Amniotic epithelial cell (primary cell): ENCODE measurements around a stretch of chr16.

DNA sequence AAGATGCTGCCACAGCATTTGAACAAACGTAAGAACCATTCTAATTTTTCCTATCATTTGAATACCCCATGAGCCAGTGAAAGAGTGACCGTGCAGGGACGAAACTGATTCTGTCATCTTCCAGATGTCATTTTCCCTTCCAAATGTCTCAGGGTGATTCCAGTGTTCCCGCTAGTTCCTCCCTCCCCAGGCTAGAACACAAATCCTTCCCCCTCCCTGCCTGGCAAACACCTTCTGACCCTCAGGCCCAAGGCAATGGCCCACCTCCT, 2.6 kb downstream of the MT2A start:
- RRBS, result no CpG with 5 or more reads among the region's 4 CpGs

DNA sequence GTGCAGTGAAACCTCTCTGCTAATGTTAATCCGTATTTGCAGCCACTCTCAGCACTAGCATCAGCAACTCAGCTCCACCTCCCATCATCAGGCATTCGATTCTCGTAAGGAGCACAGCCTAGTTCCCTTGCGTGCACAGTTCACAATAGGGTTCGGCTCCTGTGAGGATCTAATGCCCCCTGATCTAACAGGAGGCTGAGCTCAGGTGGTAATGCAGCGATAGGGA, 1.3 kb upstream of the HERPUD1 start:
- RRBS, result no CpG with 5 or more reads among the region's 6 CpGs

DNA sequence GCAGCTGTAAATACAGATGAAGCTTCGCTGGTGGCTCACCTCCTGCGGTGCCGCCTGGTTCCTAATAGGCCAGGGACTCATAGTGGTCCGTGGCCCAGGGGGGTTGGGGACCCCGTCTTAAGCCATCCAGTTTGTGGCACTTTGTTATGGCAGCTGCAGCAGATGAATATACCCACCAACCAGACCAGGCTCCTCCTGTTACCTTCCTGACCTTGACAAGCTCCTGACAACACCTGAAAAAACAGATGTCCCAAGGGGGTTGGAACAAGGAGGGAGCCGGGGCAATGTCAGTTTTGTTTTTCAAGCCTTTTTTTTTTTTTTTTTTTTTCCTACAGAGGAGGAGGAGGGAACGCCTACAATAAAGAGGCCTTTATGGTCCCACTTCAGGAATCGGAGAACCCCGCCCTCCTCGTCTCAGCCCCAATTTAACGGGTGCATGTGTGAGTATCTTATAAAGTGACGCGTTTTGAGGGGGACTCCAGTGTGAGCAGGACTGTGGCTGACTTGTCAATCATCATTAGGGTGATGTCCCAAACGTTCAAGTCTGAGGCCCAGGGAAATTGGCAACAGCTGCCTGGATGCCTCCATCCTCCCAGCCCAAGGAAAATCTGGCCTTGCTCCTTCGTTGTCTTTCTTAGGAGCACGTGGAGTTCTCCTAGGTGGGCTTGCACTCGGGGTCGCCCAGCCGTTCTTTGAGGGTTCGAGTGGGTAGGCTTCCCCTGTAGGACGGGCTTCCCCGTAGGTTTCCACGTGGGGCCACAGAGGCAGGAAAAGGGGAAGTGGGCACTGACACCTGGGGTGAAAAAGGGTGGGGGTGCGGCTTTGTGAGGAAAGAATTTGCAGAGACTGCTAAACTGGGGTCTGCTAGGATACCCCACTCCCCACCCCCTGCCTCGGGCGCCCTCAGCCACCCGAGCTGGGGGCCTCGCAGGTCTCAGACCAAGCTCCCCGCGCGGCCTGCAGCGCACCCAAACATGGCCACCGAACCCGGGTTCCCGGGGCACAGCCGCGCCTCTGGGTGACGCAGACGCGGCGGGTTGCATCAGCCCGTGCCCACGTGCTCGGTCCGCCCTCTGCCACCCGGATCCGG, 668 bp upstream of the HERPUD1 start:
- RRBS, result under 1% methylated on average over 11 of the region's 47 CpGs

DNA sequence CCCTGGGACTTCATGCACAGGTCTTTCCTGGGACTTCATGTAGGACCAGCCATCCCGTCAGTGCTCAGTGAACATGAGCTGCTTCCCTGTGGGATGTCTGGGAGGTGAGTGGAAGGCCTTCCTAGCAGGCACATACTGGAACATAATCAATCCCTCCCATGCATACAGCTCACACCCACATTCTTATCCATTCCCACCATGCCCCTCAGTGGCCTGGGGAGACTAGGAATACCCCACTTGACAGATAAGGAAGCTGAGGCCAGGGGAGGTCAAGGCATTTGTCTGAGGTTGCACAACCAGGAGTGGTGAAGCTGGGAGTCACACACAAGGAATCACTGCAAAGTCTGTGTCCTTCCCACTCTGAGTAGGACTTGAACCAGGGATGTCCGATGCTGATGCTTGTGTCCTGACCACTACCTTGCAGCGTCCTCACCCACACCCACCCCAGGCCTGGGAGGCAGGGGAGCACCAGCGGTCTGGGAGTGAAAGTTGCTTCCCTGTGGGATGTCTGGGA, 1.1 kb upstream of the NLRC5 start:
- RRBS, result no CpG with 5 or more reads among the region's 4 CpGs

GRCh38 chr16:57023387-57024056, 34.2 kb downstream of the NLRC5 start:
- RRBS, result 88% methylated on average over 2 of the region's 8 CpGs

DNA sequence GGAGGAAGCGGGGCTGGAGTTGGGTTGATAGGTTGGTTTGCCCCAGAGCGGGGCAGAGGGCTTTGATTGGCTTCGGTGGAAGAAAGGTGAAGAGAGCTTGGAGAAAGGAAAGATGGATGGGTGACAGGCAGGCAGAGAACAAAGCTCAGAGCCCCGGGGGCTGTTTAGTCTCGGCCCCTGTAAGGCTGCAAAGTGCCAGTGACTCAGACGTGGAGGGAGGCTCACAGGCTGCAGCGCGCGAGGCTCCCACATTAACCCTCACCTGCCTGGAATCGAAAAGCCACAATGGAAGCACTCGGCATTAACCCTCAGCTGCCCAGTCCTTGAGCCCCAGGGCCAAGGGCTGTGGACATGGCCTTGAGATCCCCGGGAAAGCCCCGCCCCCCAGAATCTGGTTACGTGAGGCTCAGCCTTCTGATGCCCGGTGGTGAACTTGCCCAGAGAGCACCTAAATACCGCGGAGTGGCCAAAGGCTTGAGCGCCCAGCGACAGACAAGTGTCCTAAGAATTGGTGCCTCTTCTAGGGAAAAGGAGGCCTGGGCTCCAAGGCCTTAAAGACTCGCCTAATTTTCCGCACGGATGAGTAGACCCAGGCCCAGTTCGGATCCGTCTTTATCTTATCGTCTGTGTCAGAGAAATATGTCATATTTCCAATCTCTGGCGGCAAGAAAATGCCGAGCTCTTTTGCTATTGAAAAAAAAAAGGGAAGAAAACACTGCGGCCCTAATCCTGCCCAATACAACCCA, 846 bp upstream of the CPNE2 start:
- RRBS, result 2% methylated on average over 4 of the region's 28 CpGs

GRCh38 chr16:57115236-57116447, 23.3 kb downstream of the CPNE2 start:
- RRBS, result no CpG with 5 or more reads among the region's 37 CpGs

- RRBS, result no CpG with 5 or more reads among the region's 4 CpGs
Measured at GRCh38 chr16:57132443-57133074, 40.2 kb downstream of the CPNE2 start.

- RRBS, result no CpG with 5 or more reads among the region's 5 CpGs
Measured at GRCh38 chr16:57137940-57138382, 45.6 kb downstream of the CPNE2 start.

GRCh38 chr16:57194497-57195079, 8.5 kb downstream of the RSPRY1 start:
- RRBS, result no CpG with 5 or more reads among the region's 1 CpG

DNA sequence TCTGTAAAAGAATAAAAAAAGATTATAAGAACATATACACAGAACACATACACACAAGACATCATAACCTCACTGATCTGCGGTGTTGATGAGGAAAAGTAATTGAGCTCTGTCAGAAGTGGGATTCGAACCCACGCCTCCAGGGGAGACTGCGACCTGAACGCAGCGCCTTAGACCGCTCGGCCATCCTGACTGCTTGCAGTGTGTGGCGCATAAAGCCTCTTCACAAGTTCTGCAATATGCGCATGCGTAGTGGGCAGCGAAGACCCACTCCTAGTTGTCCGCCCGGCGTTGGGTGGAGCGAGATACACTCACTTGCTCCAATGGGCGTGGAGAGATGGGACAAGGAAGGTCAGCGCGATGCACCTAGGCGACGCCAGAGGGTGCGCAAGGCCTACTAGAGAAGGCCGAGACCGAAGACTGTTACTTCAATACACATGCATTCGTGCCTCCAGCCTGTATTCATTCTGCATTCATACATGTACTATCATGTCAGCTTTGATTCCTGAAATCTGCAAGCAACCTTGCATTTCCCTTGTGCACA, 16.0 kb upstream of the PLLP start:
- RRBS, result no CpG with 5 or more reads among the region's 25 CpGs

GRCh38 chr16:57383417-57384332, 11.4 kb downstream of the CX3CL1 start:
- RRBS, result no CpG with 5 or more reads among the region's 8 CpGs

GRCh38 chr16:57408946-57409574, 4.5 kb downstream of the CCL17 start:
- RRBS, result no CpG with 5 or more reads among the region's 6 CpGs

DNA sequence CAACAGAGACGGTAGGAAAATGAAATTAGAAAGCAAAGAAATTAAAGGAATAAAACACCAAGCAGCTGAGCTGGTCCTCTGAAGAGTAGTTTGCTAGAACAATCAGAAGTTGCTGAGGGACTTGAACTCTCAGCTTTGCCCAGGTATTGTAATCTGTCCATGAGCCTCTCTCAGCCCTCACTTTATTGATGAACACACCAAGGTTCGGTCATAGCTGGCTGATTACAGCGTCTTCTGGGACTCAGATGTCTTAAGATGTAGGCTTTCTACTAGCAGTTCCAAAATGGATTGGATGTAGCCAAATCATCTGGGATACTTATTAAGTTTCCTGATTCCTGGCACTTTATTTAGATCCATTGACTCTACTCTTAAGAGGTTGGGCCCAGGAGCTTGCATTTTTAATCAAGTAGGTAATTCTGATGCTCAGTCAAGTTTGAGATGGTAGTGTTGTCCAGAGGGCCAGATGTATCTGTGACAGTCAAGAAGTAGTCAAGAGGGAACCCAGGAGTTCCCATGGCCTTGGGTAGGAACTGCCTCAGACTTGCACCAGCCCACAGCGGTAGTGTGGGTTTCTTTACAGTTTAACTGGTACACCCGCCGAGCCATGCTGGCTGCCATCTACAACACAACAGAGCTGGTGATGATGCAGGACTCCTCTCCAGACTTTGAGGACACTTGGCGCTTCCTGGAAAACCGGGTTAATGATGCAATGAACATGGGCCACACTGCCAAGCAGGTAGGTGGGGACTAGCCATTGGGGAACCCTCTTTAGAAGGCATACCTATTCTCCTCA, 3.3 kb upstream of the POLR2C start:
- RRBS, result no CpG with 5 or more reads among the region's 8 CpGs

DNA sequence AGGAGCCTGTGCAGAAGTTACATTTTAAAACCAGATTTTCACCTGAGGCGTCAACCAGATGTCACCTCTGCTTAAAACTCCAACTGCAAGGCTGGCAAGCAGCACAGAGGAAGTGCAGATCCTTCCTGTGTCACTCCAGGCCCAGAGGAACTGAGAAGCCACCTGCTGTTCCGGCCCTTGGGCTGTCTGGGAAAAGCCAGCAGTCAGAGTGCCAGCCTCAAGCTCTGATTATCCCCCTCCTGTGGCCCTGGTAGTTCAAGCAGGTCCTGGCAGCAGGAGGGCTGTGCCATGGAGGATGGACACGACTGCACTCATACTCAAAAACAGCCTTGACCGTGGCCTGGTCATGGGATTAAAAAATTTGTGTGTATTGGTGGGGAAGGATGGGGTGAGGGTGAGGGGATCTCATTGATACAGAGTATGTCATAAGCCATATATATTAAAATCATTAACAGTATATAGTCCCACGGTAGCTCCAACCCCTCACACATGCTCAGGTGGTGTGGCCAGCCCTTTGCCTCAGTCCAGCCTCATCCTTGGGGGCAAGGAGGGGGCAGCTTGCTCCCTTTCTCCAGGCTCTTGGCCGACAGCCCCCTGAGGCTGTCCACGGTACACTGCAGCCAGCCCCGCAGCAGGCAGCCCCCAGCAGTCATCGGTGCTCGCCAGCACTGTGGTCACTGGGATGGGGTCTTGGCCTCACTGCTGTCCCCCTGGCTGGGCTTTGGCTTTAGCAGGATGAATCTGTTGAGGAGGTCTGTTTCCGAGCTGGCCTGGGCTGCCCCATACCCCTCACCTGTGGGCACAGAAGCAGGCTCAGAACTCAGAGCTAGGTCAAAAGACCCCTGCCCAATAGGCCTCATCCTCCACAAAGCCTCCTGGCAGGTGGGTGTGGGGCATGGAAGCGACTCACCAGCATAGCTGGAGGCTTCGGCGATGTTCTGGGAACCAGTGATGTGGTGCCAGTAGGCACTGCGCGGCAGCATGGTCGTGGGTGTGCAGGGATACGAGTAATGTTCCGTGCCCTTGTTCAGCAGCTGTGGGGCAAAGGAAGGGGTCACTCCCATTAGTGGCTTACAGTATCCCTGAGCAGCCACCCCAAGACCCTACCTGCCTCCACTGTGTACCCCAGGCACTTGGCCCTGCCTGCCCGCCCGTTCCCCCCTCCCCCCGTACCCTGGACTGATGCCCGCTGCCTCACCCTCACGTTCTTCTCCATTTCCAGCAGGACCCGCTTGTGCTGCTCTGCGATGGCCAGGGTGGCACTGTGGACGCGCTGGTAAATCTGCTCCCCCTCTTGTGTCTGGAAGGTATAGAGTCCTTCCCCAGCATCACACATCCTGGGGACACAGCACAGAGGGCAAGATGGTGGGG, 10.7 kb downstream of the POLR2C start:
- RRBS, result no CpG with 5 or more reads among the region's 28 CpGs

GRCh38 chr16:57627368-57627940, 976 bp upstream of the ADGRG1 start:
- RRBS, result no CpG with 5 or more reads among the region's 11 CpGs

GRCh38 chr16:57630415-57631394, 2.3 kb downstream of the ADGRG1 start:
- RRBS, result no CpG with 5 or more reads among the region's 24 CpGs

GRCh38 chr16:57647093-57647642, 18.7 kb downstream of the ADGRG1 start:
- RRBS, result no CpG with 5 or more reads among the region's 9 CpGs

DNA sequence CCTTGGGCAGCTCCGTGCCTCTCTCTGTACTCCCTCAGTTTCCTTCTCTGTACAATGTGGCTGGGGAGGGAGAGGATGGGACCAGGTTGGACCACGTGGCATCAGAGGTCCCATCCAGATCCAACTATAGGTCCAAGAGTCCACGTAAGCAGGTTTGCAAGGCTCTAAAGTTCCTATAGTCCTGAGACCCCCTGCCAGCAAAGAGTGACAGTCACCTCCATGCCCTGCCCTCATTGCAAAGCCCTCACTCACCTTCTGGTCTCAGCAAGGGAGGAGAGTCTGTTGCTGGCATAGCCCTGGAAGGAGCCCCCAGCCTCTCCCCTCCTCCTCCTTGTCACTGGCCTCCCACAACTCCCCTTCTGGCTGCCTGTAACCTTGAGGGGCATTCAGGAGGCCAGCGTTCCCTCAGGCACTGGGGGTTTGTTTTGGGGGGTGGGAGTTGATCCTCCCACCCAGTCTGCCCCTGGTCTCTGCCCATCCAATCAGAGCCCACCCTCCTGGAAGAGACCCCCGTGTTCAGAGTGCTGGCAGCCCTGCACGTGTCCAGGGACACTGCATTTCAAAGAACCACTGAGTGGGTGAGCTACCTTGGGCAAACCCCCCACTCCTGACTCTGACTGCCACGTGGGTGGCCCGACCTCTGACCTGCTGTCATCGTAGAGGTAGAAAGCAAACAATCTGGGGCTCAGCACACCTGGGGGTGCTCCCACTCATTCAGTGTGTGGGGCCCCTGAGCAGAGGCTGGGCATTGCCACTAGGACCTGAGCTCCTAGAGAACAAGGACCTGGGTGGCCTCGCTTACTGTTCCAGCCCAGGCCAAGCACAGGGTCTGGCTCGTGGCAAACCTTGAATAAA, 5.9 kb upstream of the DRC7 start:
- RRBS, result no CpG with 5 or more reads among the region's 11 CpGs

DNA sequence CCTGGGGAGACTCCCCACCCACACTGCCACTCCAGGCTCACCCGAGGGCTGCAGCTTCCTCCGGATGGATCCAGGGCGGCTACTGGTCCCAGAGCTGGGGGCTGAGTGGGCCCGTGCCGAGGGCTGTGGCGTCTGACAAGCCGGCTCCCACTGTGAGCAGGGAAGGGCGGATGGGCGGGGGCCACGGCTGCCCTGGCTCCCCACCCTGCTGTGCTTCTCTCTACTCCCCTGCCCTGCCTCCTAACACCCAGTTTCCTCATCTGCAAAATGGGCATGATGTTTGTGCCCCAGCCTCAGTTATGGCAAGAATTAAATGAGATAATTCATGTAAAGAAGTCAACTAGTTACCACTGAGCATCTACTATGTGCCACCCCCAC, 24.1 kb downstream of the KATNB1 start:
- RRBS, result 81% methylated on average over 6 of the region's 10 CpGs